ENCODE measurements around a stretch of chr15.

GRCh38 chr15:36969237-36969789, 131.0 kb downstream of the MEIS2 start:
- RRBS = no CpG with 5 or more reads among the region's 2 CpGs

DNA sequence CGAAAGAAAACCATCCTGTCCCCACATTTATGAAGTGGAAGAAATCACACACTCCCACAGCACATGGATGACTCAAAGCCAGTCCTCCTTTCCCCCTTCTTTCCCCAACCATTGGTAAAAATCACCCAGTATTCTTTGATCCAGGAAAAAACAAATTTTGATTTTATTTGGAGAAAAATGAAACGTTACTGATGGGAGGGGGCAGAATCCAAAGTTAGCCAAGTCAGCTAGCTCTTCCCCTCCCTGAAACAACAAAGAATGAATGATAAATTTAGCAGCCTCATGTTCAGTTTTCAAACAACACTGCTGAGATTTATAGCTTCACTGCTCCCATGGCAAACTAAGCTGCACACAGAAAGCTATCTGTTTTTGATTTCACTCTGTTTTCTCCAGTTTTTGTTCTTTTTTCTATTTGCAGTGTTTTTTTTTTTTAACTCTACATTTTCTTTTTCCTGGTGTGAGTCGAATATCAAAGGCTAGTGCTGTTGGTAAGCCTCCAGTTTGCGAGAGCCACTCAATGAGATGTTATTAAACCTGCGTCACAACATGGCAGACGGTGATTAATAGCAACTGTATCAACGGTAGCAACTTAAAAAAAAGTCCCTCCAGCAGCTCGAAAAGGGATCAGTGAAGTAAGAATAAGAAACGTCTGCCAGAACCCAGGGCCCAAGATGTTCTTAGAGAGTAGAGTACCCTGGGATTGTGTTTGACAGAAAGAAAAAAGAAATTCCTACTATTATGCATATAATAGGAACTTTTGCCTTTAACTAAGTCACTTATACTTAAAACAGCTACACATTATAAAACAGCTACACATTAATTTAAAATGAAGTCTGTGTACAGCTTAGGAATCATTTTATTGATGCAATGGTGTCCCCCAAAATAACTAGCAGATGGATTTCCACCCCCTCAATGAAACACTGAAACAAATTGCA, 84.2 kb downstream of the MEIS2 start:
- RRBS = no CpG with 5 or more reads among the region's 9 CpGs

DNA sequence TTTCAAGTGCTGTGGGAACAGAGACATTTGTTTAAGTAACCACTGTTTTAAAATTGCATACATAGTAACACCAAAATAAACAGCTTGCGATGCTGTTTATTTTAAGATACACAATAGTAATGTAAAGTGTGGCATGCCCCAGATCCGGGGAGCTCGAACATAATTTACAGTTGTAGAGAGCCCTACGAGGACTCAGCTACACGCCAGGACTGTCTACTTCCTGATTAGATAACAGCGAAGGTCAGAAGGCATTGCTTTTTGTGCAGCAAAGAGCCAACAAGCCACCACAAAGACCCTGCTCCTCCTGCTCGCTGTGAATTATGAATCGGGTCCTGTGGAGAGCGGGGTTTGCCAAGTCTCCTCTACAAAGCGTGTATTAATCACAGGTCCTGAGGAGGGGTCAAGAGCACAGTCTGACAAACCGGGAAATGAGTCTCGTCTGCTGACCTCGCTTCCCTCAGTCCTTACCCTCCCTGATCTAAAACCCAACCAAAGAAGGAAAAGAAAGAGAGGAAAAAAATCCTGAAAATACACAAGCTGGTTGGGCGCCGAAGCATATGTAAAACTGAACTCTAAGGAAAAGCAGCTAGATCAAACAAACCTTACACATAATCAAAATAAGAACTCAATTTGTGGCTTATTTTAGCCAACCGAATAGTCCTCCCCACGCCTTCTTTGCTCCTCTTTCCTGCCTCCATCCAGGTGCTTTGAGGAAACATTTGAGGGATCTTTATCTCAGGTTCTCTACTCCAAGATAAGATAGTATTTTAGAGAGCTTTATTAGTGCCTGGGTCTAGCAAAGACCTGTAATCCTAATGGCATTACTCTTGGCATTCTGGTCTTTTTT, 80.3 kb downstream of the MEIS2 start:
- RRBS = no CpG with 5 or more reads among the region's 17 CpGs

DNA sequence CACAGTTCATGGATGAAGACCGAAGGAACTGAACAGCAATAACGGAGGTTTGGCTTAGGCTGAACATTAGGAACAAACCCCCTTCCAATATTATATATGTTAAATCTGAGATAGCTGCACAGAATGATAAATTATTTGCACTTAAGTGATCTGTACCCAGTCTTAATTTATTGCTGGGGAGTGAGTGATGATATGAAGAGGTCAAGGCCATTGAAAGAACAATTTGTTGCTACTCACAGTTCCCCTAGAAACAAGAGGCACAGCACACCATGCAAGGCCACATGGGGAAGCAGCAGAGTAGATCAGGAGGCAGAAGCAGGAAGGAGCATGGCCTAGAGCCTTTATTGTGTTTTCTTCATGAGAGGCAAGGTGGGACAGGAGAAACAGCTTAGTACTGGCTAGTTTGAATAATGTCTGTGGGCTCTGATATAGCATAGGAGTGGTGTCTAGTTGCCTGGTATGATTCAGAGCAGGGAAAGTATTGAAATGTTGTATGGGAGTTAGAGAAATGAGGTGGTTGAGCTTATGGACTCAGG, 71.5 kb downstream of the TMCO5A start:
- RRBS = no CpG with 5 or more reads among the region's 2 CpGs

- RRBS = no CpG with 5 or more reads among the region's 8 CpGs
Measured at GRCh38 chr15:38130219-38130615, 122.4 kb upstream of the SPRED1 start.

DNA sequence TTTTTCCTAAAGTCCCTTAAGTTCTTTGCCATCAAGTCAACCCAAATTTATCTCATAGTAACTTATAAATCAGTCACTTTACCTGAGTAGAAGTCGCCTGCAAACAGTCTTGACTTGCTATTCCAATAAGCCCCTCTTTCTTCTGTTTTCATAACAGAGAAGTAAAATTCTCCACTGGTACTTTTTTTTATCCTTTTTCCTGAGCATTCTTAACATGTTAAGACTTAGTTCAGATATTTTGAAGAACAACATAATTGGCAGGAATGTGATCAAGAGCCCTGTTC, 42.9 kb upstream of the SPRED1 start:
- RRBS = no CpG with 5 or more reads among the region's 1 CpG

GRCh38 chr15:39195783-39196335, 385.0 kb upstream of the THBS1 start:
- RRBS = no CpG with 5 or more reads among the region's 2 CpGs

DNA sequence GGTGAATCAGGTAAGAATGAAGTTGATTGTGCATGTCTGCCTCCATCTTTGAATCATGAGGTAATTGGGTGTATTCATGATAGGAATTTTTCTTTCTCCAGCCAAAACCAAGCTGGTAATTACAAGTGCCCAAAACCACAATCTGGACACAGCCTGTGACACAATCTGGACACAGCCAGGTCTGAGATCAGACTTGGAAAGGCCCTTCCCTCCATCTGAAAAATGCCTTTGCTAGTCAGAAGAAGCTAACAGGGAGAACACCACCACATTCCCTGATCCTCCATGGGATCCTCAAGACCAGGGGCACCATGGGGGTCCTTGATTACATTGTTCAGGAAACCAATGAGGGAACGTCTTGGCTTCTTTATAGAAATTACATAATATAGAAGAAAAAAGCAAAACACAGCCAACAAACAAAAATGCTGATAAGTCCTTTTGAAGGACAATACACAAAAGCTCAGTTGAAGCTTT, 338.4 kb upstream of the THBS1 start:
- RRBS = no CpG with 5 or more reads among the region's 1 CpG

DNA sequence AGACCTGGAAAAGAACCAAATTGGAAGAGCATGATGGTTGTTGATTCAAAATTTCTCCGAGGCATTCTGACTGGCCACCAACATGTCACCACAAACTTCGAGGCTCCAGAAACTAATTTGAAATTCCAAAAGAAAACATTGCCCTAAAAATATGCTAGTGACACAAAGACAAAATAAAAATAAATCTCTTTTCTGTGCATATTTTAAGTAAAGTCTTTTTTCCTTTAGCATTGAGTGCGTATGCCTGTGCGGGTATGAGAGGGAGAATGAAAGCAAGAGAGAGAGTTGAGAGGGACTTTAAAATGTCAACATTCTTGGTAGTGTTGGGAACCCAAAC, 147.0 kb upstream of the THBS1 start:
- RRBS = no CpG with 5 or more reads among the region's 4 CpGs

- RRBS = no CpG with 5 or more reads among the region's 11 CpGs
Measured at GRCh38 chr15:39581643-39582124, 805 bp downstream of the THBS1 start.

DNA sequence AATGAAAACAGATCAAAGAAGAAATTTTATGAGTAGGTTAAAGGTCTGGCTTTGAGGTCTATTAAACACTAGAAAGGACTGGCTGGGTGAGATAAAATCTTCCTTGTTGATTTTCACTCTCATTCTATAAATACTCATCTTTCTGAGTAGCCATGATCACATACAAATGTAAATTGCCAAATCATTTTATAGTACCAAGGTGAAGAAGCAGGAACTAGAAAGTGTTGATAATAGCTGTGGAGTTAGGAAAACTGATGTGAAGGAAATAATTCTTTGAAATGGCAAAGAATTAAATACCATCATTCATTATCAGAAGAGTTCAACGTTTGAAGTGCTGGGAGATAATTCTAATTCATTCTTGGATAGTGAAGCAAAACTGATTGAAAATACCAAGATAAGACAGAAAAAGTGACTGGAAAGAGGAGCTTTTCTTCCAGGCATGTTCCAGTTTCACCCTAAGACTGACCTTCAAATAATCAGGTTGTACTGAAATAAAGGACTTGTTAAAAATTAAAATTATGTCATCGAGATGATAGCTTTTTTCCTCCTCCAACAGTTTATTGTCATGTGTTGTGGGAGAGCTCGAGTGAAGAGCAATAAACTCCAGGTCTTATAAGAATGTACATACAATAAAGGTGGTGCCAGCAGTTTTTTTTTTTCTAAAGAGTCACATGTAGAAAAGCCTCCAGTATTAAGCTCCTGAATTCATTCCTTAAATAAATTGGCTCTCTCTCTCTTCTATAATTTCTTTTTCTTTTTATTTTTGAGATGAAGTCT, 17.5 kb downstream of the THBS1 start:
- RRBS = no CpG with 5 or more reads among the region's 3 CpGs

DNA sequence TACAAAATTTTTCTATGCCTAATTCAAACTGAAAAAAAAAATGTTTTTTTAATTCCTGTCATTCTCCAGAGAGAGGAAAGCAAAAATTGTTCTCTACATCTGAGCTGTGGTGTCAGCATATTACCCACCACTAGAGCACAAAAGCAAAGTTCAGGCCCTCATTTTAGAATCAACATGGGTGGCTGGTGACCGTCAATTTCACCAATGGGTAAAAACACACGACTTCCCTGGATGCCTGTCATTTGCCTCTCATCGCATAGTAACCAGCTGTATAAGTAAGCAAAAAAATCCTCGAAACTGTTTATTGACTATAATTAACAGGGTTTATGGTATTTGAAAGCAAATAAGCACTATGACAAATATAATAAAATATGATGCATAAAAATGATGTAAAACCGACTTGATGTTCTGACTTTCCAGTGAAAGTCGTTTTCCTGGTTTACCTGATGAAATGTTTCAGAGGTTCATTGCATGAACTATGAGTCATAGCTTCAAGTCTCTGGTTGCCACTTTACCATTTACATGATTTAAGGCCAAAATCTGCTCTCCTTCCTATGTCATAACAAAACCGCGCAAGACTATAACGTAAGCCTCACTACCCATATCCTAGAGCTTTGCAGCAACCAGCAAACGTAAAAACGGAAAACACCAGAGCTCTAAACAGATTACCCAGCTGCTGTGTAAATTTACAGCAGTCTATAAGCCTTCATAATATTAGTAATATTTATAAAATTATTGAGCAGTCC, 60.5 kb downstream of the THBS1 start:
- RRBS = no CpG with 5 or more reads among the region's 11 CpGs

DNA sequence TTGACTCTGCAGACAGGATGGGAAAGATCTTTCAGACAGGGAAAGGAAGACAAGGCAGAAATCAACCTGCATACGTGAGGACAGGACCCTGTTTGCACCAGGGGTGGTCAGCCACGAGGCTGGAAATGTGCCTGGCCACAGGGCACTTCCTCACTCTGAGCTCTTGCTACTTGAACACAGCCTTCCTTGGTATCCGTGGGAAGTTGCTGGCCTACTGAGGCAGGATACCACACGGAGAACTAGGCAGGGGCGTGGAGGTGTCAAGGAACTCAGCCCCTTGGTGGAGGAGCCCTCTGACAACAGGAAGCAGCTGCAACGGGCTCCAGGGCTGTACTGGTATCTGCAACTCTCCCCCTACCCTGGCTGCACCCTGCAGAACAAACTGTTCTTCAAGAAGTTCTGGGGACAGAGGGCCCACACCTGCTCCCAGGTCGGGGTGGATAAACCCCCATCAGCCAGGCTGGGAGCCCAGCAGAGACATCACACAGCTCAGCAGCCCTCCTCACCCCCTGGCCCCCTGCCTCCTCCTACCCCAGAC, 9.4 kb upstream of the SRP14 start:
- RRBS = no CpG with 5 or more reads among the region's 7 CpGs

GRCh38 chr15:40048901-40049298, 9.9 kb upstream of the SRP14 start:
- RRBS = no CpG with 5 or more reads among the region's 2 CpGs

DNA sequence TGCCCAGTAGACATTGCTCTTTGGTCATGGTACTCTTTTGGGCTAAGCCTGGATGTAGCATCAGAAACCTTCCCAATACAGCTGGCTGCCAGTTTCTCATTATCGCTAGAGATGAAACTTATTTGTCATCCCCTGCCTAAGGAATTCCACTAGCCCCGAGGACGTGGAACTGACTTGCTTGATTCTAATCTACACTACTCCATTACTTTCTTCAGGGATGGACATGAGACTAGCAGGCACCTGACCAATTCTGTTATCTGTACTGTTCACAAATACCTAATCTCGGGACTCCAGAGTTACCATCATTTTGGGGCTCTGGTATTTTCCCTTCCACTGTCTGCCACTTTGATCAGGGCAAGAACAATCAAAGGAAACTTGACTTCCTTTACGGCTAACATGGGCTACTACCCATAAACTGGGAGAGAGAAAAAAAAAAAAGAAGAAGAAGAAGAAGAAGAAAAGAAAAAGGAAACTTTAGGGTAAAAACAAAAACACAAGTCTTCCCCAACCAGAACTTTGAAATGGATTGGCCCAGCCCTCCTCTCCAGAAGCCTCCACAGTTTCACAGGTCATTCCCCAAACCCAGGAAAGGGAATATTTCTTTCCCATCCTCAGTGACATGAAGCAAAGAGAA, 27.8 kb downstream of the BMF start:
- RRBS = no CpG with 5 or more reads among the region's 5 CpGs

DNA sequence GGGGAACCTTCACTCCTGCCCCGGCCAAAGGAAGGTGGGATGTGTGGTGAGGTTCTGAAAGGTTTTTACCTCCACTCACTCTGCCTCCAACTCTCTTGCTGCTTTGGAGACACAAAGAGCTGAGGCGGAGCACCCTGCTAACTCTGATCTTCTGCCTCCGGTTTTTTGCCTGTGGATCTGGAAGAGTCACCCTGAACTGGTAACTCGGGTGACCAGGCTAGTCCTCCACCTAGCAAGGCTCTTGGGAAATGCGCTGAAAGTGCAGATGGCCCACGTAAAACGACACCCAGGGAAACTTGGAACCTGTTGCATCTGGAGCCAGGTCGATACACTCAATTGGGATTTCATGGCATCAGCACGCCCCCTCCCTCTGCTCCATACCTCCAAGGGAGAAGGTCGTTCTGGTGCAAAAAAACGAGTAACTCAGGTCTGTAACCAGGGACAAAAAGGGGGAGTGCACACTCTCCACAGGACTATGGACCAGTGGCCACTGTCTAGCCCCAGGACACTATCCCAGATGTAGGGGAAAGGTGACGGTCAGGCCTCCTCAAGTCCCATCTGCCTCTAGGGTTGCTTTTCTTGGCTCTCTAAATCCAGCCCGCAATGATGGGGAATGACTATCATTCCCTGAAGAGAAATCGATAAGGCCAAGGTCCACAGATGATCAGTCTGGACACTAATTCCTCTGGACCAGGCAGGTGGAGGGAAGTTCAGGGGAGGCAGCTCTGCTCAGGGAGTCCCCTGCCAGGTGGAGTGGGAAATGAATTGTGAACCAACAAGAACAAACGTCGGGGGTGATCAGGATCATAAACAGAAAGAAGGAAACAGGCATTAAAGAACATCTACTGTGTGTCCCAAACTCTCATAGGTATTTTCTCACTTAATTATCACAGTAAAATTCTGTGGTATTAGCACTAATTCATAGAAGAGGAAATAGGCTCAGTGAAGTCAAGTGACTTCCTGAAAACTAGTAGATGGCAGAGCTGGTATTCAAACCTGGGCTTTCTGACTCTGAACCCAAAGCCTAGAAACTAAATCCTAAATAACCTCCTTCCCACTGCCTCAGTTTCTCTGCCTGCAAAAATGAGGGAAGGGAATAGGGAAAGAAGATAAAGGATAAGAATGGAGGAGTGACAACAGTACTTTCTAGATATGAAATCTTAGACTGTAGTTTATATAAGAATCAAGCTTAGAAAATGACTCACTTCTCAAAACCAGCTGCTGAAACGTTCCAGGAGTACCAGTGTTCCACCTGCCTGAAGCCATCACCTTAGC, 7.8 kb downstream of the BMF start:
- RRBS = no CpG with 5 or more reads among the region's 17 CpGs

GRCh38 chr15:40333783-40334446, 6.8 kb downstream of the CCDC9B start:
- RRBS = 2% methylated on average over 6 of the region's 13 CpGs

GRCh38 chr15:40345860-40346727, 4.7 kb upstream of the PHGR1 start:
- RRBS = no CpG with 5 or more reads among the region's 8 CpGs

- RRBS = 73% methylated on average over 4 of the region's 26 CpGs
Measured at GRCh38 chr15:40421783-40422175, 16.2 kb downstream of the IVD start.

DNA sequence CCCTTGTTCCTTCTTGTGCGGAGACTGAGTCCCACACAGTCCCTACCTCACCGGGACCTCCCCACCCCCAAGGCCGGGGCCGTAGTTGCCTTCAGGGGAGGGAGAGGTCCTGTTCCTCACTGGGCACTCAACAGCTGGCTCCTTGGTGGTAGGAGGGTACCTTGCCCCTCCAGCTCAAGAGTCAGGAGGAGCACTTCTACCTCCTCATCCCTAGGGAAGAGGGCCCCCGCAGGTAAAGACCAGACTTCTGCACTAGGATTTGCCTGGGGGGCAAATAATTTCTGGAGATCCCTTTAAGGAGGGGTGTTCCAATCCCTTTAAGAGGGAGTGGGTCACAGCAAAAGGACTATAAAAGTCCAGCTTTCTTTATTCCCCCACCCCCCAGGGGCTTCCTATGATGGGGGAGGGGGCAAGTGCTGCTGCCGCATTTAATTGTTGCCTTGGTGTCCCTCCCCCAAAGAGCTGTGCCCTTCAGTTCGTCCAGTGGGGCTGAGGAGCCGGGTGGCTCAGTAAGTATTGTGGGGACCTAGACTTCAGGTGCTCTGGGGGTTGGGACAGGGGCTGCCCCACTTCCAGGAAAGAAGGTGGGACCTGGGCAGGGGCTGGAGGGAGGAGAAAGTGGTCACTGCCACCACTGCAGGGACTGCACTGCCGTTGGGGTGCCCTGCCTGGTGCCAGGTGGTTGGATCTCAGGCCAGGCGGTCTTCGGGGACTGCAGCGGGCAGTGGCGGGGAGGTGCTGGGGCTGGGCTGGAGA, 3.5 kb upstream of the BAHD1 start:
- RRBS = no CpG with 5 or more reads among the region's 13 CpGs

Measured in CMK (cell line).